ENCODE results near the genes FBN3, CD320, NFILZ, ZNF317 and OR7D4.

DNA sequence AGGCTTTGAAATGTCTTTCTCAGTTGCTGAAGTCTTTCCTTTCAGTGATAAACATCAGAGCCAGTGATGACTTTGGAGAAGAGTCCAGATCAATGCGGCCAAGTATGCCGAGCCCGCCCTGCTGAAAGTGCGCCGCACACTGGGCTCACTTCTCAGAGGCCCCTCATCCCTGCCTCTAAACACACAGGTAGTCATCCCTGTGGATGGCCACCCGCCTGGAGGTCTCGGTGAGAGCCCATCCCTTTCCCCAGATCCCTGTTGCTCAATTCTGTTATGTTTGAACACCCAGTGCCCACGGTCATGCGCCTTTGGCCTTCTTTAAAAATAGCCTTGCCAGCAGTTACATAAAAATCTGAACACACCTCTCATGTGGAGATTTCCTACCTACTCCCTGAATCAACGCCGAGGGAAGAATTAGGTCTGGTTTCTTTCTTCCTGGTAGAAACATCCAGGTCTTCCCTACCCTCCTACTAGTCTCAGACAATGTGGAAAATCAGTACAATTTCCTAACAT lies 11.9 kb downstream of the ELAVL1 start:
- PRO-cap, 8 experiments, result no peak in any of the 8 experiments

GRCh38 chr19:8148477-8148924 lies 891 bp downstream of the FBN3 start:
- PRO-cap, 8 experiments, result no peak in any of the 8 experiments

DNA sequence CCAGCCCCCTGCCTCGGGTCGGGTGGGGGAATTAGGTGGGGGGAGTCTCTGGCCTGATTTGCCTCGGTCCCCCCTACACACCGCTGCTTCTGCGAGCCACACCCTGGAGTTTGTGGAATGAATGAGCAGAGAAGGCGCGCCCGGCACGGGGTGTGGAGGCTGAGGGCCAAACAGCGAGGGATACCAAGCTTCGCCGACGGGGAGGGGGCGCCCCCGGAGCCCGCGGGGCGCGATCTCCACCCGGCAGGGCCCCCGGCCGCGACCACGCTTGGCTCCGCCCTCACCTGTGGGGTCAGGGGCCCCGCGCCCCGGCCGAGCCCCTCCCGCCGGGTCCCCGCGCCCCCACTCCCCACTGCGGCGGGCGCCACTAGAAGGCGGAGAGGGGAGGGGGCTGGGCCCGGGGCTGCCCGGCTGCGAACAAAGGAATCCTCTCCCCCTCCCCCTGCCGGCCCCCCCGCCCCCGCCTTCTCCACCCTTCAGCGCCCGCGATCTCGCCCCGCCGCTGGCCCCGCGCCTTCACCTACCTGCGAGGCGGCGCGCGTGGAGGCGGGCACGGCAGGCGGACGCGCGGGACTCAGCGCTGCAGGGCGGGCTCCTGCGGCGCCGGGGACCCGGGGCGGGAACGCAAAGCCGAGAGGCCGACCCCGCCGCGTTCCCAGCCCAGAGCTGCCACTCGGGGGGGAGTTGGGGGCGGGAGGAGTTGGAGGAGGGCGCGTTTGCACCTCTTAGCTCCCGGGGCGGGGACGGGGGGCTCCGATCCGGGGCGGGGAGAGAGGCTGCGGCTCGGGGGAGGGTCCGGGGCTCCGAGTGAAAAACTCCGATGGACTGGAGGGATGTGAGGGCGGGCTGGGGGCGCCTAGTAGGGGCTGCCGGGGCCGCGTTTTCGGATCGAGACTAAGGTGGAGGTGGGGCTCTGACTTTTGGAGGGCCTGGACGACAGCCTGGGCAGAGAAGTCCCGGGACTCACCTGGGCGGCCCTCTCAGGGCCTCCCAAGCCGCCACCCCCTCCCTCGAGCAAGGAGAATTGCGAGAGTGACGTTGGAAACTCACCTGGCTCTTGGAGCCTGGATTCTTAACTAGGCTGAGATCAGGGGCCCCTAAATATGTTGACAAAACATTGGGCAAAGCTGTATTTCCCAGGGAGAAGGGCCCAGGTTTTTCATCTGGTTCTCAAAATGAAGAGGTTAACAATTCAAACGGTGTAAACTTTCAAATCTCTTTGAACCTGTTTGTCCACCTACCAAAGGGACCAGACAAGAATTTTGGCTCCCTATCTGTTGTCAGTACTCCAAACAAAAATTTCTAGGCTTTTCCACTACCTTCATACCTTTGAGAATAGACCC lies at the start of gene FBN3:
Gene FBN3 (minus strand): TSS at position 668 of the 1,343 bp plus-strand sequence.
- PRO-cap, 8 experiments, result no peak in any of the 8 experiments

DNA sequence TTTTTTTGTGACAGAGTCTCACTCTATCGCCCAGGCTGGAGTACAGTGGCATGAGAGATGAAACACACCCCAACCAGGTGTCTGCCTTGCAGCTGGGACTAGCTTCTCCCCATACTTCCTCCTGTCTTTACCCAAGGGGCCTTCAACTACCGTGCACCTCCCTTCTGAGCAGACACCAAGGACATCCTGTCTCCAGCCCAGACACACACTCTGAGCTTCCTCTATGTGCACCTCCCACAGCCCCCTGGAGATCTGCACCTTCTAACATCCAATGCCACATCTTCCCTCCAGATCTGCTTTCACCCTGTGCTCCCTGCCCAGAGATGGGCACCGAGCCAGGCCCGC lies 14.0 kb upstream of the CERS4 start:
- PRO-cap, 8 experiments, result peak in 5 of 8 experiments; most common plus-strand start position 171 of the sequence (in 1); most common minus-strand start position 212 of the sequence (in 5)

DNA sequence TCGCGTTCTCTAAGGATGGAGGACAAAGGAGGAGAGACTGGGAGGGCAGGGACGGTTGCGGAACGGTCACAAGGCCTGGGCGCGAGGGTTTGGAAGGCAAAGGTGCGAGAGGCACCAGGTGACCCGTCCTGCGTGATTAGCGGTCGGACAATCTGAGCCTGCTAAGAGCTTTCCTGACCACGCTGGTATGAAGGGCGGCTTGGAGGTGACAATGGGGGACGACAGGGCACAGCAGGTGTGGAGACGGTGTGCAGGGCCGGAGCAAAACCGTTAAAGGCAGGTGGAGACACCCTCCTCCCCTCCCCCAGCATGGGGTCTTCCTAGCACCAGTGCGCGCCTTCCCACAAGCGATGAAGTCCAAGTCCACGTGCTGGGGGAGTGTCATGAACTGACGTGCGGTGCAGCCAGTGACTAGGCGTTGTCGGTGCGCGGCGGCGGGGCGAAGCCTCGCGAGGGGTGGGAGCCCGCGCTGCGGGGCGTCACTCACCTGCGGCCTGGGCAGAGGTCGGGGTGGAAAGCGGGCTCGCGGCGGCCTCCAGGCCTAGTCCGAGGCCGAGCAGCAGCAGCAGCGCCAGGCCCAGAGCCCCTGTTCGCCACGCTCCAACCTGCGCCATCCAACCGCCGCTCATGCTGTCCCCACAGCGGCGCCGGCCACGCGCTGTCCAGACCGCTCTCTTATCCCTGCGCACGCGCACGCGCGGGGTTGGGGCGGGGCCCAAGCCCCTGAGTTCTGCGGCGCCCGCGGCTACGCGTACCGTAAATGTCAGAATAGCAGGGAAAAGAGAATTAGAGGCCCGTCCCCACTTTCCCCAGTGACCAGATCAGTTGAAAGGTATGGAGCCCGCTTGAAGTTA lies at the start of gene CD320:
Gene CD320 (minus strand): TSS at position 697 of the 854 bp plus-strand sequence.
- PRO-cap, 8 experiments, result peak in 8 of 8 experiments; most common plus-strand start position 504 of the sequence (in 5); most common minus-strand start position 673 of the sequence (in 4)

GRCh38 chr19:8316868-8317235 lies 4.3 kb downstream of the NDUFA7 start:
- PRO-cap, 8 experiments, result no peak in any of the 8 experiments

GRCh38 chr19:8322424-8322549 lies 991 bp downstream of the RPS28 start:
- PRO-cap, 8 experiments, result no peak in any of the 8 experiments

- PRO-cap, 8 experiments, result no peak in any of the 8 experiments
Observed at GRCh38 chr19:8334723-8335864, 8.0 kb downstream of the KANK3 start.

- PRO-cap, 8 experiments, result no peak in any of the 8 experiments
Observed at GRCh38 chr19:8391622-8392723, 1.8 kb downstream of the RAB11B start.

DNA sequence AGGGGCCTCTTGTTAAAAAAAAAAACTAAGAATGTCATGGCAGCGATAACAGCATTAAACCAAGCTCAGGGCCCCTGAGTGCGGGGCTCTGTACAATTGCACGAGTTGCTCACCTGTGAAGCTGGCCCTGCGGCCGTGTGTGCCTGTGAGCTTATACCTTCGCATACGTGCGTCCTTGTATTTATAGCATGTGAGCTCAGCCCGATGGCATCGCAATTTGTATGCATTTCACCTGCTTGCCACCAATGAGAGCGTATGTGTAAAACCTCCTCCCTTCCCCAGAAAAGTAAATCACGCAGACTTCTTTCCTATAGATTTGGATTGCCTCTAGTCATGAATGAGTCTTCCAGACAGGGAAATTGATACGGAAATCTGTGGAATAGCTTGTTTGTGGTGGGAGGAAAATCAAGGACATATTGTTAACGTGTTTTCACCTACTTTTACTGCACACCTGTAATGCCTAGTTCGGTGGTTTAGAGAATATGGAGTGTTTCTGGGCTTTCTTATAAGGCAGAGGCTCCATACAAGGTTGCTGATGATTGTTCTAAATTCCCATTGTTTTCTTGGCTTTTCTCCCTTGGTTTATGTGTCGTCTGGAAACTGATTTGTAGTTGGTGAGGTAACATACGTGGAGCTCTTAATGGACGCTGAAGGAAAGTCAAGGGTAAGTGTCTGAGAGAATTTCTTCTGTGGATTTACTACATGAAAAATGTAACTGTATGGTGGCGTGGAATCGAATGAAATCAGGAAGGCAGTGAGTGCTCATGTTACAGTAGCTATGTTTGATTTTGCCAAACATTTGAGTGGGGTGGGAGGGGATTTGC lies 17.4 kb downstream of the HNRNPM start:
- PRO-cap, 8 experiments, result no peak in any of the 8 experiments

GRCh38 chr19:8591838-8592910 lies 14.9 kb upstream of the MYO1F start:
- PRO-cap, 8 experiments, result peak in 4 of 8 experiments; most common plus-strand start chr19:8592789 (in 4); most common minus-strand start chr19:8592563 (in 1)

DNA sequence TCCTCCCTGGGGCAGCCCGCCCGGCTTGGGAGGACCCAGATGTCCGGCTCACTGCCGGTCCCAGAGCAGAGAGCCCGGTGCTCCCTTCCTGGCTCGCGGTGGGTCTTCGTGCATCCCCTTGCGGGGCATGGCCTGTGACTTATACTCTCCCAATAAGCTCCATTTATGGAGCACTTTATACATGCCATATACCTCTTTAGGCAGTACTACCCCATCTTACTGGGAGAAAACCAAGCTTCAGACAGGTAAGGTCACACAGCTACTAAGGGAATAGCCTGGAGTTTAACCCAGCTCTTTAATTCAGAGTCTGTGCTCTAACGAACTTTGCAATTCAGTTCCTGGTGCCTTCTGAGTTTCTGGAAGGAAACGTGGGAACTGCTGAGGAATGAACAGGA lies 15.7 kb upstream of the MYO1F start:
- PRO-cap, 8 experiments, result no peak in any of the 8 experiments

DNA sequence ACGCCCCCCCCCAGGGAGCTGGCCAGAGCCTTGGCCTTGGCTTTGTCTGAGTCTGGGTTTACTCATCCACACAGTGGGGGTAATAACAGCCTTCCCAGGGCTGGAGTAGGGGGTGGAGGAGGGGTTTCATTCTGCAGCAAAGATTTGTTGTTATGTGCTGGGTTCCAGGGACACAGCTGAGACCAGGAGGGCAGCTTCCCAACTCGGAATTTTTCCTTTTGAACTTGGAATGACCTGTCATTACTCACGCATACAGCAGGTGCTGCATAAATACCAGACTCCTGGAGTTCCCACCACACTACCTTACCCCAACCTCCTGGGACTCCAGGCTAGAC lies 1.4 kb upstream of the ADAMTS10 start:
- PRO-cap, 8 experiments, result no peak in any of the 8 experiments

GRCh38 chr19:8630269-8630814 lies at the start of gene NFILZ:
Gene NFILZ (plus strand): TSS chr19:8630633.
- PRO-cap, 8 experiments, result no peak in any of the 8 experiments

- PRO-cap, 8 experiments, result no peak in any of the 8 experiments
Observed at GRCh38 chr19:8641208-8641429, 10.7 kb downstream of the NFILZ start.

- PRO-cap, 8 experiments, result no peak in any of the 8 experiments
Observed at GRCh38 chr19:9010629-9011017, 76.2 kb upstream of the OR1M1 start.

DNA sequence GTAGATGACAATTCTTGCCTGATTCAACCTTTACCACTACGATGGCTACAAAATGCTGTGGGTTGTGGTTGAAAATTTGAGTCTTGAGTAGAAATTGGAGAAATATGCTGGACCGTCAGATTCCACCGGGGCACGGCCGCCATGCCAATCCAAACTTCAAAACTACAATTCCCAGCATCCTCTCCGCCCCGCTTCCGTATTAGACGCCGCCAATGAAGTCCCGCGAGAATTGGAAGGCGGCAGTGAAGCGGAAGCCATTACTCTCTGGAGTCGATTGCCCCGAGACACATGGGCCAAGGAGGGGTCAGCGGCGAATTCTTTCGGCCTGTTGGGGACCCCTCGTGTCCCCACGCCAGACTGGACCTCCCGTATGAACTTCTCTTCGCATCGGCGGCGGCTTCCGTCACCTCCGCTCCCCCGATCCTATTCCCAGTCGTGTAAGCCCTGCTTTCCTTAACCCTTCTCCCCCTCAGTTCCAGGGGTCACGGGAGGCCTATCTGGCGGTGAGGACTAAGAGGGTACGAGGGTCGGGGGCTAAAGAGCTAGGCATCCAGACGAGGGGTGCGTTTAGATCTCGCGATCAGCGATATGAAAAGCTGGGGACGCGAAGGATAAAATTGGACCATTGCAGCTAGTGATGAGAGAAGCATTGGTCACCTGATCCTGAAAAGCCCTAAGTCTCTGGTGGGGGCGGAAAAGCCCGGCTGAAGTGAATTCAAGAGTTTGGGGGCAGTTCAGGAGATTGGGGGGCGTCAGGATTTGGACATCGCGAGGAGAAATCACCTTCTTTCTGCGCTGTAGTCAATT lies at the start of gene ZNF317:
Gene ZNF317 (plus strand): TSS at position 242 of the 807 bp plus-strand sequence.
- PRO-cap, 8 experiments, result peak in 8 of 8 experiments; most common plus-strand start position 242 of the sequence (in 8); most common minus-strand start position 143 of the sequence (in 3)

DNA sequence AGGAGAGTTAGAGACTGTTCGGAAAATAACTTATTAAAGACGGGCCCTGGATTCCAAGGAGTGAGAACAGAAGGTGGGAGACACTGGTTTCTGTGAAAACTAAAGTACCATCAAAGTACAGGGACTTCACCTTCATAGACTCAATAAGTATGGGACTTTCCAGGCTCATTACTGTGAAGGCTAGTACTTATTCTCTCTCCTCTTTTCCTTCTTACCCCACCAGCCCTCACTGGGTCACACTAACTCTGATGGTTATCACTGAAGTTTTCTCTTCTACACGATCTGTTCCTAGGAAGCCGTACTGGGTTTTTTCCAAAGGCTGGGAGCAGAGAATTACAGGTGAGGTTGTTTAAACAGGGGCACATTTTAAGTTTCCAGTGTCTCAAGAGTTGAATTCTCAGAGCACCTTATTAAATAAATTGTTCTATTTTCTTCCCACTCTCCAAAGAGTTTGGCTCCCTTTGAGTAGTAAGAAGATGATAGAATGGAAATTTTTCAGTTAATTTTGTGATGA lies at the start of gene OR7D4:
Gene OR7D4 (minus strand): TSS at position 297 of the 514 bp plus-strand sequence.
- PRO-cap, 8 experiments, result no peak in any of the 8 experiments

DNA sequence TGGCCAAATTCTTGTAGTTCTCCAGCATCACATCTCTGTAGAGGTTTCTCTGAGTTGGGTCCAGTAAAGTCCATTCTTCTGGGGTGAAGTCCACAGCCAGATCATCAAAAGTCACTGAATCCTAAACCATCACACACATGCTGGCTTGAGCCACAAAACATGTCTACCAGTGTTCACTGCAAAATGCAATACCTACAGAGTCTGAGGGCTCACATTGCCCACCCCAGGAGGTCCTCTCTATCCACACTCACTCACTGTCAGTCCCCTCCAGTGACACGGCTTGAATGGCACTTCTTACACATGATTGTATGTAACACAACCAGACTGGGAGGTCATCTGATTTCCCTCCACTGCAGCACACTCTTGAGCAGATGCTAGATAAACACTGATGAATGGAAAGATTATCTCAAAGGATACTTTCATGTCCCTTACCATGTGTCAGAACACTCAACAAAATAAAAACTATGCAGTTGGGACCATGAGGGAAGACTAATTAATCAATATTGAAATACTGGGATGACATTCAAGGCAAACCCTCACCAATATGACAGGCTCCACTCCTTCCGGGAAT lies 16.8 kb downstream of the ZNF266 start:
- PRO-cap, 8 experiments, result peak in 3 of 8 experiments; most common minus-strand start position 361 of the sequence (in 2)

- PRO-cap, 8 experiments, result no peak in any of the 8 experiments
Observed at GRCh38 chr19:9750878-9751826, 17.4 kb downstream of the ZNF846 start.

All from peripheral blood mononuclear cell (primary cell).